ENCODE results near the gene DNAJC13.

GRCh38 chr3:128998518-128998987 is 2.6 kb upstream of the EFCC1 start:
- RRBS: no CpG with 5 or more reads among the region's 3 CpGs

DNA sequence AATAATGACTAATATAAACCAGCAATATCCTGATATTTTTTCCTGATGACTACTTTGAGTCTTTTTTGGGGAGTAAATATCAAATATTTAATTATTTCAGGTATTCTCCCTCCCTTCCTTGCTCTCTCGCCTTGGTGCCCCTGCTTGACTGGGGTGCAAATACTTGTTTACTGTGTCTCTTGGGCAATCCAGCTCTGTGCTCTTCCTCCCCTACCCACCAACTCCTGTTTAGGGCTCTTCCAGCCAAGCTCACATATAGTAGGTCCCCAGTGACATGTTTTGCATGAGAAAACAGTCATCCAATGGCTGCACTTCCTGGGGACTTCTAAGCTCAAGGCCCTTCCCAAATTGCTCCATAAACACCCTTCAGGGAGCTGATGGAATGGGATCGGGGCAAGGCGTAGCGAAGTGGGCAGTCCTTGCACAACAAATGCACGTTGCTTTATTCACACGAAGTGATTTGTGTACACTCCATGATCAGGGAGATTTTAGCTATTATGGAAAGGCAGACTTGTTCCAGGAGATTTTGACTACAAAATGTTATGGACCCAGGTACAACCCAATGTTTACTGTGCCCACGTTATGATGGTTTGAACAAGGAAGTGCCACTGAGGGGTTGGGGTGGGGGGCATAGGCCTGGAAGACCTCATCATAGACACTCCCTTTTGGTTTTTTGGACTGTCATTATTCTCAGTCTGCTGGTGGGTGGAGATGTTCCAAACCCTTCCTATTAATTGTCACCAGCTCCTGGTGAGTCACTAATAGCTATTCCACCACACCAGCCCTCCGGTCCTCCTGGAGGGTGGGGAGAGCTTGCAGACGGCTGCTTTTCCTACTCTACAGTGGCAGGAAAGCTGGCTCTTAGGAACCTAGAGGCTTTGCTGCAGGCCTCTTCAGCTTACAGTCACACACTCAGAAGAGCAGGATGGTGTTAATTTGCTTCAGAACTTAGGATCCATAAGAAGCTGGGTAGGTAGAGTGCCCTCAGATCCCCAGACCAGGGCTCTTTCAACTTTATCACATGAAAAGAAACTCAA is 9.2 kb upstream of the COPG1 start:
- RRBS: no CpG with 5 or more reads among the region's 9 CpGs

GRCh38 chr3:129250036-129250277 is 551 bp downstream of the COPG1 start:
- RRBS: no CpG with 5 or more reads among the region's 6 CpGs

- RRBS: no CpG with 5 or more reads among the region's 4 CpGs
Measured at GRCh38 chr3:129310099-129310535, 6.0 kb downstream of the H1-10 start.

DNA sequence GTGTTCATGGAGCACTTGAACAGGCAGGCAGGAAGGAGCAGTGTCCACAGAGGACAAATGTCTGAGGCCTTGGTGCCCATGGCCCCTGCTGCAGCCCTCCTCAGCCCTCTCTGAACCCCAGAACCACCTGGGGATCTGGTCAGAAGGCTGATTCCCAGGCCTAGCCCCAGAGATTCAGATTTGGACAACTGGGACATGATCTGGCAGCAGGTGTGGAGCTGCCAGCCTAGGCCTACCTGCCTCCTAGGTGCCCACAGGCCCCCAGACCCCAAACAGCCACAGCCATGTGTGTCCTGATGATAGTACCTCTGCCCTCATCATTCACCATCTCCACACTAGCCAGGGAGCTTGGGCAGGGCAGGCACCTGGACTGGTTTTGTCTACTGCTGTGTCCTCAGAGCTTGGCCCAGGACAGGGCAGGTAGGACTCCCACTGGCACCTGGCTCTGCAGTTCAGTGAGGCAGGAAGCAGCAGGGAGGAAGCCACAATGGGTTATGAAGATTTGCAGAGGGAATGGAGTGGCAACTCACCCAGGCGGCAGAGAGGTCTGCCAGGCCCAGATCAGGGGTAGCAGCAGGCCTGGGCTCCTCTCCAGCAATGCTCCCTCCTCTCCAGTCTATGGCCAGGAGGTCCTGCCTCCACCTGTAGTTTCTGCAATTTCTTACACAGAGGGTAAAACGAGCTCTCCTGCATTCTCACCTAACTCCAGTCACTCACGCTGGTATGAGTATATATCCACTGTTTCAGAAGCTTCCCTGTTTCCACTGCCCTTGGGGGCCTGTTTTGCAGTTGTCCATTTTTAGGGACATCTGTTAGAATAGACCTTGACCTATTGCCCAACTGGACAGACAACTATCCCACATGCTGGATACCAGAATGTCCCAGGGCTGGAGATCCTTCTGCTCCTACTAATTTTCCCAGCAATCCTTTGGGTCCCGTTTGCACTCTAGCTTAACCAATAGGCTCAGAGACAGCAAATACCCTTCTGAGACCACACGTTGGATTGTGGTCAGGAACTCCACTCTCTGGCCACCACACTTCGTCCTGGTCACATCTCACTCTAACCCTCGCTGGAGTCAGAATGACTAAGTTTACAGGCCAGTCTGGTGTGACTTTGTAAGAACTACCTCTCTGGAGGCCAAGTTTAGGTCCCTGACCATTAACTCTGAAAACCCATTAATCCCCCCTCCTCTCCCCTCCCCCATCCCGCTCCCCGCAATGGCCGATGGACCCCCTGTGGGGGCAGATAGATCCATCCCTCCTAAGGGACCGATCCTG is 2.3 kb downstream of the H1-10 start:
- RRBS: no CpG with 5 or more reads among the region's 11 CpGs

DNA sequence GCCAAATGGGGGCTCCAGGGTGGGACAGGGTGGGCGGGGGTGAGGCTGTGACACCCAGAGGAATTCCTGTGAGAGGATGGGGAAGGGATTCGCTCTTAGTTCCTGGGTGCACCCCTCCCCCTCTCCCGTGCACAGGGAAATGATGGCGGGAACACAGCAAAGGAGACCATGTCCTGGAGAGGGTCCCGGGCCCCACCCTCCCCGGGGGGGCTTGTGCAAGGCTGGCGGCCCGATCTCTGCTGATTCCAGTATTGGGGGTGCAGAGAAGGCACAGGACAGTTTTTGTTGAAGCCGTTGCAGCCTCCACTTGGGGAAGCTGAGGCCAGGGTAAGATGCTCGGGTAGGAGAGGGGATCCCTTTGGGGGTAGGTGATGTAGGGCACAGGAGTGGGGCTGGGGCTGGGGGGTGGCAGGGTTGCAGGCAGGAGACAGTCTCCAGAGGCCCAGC is 956 bp upstream of the H1-10 start:
- RRBS: no CpG with 5 or more reads among the region's 10 CpGs

- RRBS: no CpG with 5 or more reads among the region's 4 CpGs
Measured at GRCh38 chr3:129452150-129453161, 12.4 kb downstream of the IFT122 start.

- RRBS: no CpG with 5 or more reads among the region's 11 CpGs
Measured at GRCh38 chr3:129485668-129486423, 42.6 kb upstream of the RHO start.

- RRBS: 76% methylated on average over 4 of the region's 16 CpGs
Measured at GRCh38 chr3:129586526-129587002, 19.9 kb downstream of the PLXND1 start.

DNA sequence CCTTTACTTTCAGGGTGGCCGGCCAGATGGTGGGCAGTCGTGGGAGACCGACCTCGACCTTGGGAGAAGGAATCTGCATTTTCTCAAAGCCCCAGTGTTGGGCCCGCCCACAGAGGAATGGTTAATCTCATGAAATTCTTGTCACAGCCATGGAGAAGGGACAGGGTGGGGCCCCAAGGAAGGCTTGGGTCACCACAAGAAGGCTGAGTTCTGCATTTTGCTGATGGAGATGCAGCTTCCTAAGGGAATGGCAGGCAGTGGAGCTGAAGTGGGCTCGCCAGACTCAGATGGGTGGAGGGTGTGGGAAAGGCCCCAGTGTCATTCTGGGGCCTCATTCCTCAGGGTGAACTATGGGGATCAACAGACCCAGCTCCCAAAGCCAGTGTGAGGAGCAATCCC is 2.8 kb downstream of the PLXND1 start:
- RRBS: no CpG with 5 or more reads among the region's 6 CpGs

DNA sequence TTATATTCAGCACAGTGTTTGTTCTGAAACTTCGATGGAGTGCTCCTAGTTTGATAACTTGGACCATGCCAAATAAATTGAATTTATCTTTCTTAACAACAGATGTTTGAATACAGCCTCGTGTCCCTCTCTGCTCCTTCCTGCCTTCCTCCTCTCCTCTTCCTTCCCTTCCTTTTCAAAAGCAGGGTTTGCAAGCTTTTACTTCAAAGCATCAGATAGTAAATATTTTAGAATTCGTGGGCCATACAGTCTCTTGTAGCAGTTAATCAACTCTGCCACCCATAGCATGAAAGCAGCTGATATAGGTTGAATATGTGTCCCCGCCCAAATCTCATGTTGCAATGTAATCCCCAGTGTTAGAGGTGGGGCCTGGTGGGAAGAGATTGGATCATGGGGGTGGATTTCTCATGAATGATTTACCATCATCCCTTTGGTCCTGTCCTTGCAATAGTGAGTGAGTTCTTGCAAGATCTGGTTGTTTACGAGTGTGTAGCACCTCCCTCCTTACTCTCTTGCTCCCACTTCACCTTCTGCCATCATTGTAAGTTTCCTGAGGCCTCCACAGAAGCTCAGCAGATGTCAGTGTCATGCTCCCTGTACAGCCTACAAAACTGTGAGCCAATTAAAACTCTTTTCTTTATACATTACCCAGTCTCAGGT is 102.6 kb downstream of the ALG1L2 start:
- RRBS: no CpG with 5 or more reads among the region's 5 CpGs

GRCh38 chr3:130963844-130964420 is 62.7 kb downstream of the ASTE1 start:
- RRBS: no CpG with 5 or more reads among the region's 3 CpGs

- RRBS: no CpG with 5 or more reads among the region's 3 CpGs
Measured at GRCh38 chr3:131386670-131387018, 5.1 kb downstream of the NUDT16 start.

DNA sequence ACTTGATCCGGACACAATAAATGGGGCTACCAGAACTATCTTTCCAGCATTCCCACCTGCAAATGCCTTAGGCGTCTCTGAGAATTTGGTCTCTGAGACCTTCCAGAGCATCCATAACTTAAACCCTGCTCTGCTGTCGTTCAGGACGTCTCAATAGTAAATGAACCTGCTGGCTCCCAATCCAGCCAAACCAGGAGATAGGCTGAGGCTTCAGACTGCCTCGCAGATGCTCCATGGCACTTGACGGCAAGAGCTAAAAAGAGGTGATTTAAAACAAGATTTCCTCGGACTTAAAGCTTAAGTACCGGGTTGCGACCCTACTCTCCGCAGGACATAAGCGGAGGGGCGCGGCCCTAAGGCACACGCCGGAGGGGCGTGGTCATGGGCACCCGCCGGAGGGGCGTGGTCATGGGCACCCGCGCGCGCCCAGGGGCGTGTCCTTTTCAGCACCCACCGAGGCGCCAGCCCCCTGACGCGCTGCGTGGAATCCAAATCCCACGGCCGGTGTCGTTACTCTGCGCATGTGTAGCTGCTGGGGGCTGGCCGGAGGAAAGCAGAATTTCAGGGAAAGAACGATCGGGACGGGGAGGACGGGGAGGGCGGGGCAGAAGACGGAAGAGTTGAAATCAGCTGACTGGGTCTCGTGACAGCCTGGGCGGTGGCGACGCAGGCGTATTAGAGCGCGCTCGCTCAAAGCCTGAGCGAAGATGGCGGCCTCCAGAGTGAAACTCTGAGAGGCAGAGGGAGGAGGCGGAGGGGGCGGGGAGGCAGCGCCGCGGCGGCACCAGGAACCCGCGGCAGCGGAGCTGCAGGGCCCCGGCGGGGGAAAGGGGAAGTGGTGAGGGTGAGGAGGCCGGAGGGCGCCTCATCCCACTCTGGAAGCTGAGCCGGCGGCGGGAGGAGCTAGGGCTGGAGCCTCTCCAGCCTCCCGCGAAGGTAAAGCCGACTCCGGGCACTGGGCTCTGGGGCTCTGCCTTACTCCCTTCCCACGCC is at the start of gene DNAJC13:
Gene DNAJC13, plus strand, starts transcription at position 678 of the 993 bp plus-strand sequence.
- RRBS: 3% methylated on average over 20 of the region's 71 CpGs

DNA sequence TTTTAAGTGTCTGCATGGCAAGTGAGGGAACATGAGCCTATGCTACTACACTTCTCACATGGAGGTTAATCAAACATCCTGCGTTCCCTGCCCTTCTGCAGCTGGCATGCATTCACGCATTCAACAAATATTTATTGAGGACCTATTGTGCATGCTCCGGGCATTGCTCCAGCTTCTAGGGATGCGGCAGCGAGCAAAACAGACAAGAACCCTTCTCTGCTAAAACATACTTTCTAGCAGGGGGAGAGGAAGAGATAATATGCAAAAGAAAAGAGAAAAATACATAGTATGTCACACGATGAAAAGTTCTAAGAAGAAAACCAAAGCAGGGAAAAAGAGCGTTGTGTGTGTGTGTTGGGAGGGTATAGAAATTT is 42.6 kb upstream of the ACKR4 start:
- RRBS: no CpG with 5 or more reads among the region's 7 CpGs

DNA sequence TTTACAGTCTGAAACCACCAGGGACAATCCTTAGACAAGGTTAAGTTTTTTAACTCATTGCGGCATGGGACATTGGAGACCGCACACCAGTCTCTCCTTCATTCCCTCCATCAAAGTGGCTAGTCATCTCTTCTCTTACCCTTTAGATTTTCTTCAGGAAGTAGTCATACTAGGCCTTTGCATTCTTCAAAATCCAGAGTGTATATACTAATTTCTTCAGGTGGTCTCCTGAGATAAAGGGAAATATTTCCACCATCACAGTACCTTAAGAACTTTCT is 1.1 kb upstream of the NPHP3 start:
- RRBS: no CpG with 5 or more reads among the region's 2 CpGs

- RRBS: no CpG with 5 or more reads among the region's 8 CpGs
Measured at GRCh38 chr3:133466548-133466857, 66.6 kb downstream of the BFSP2 start.

- RRBS: no CpG with 5 or more reads among the region's 8 CpGs
Measured at GRCh38 chr3:133574815-133575343, 1.4 kb downstream of the CDV3 start.

GRCh38 chr3:133576268-133576732 is 2.8 kb downstream of the CDV3 start:
- RRBS: no CpG with 5 or more reads among the region's 2 CpGs

Data from AG04449 (cell line).